ENCODE measurements around a stretch of chr1.

- PRO-cap: no peak
These were observed 38.7 kb downstream of the LPAR3 start for GRCh38 chr1:84854133-84854795.

DNA sequence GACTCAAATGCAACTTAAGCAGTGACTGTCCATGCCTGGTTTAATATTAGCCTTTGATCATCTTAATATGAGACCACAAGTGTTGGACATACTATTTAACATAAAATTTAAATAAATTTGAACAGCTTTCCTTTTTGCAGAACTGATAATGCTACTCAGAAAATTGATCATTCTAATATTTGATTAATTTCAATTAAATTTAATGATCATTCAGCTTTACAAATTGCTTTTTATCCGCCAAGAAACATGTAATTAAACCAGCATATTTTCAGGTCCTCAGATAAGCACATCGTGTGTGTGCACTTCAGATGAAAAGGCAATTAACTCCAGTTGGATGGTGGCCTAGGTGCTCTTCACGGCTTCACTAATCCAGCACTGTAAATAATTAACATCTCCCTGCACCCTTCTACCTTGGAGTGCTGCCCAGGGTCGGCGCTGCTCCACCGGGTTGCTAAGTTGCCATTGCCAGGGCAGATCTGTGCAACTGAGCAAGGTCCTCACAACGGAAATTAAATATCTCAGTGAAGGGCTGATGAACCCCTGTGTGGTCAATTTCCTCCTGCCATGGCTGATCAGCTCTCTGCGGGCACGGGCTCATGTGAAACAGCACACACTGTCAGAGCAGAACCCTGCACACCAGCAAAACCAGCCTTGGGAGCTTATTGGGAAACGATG, 63.3 kb downstream of the SYDE2 start:
- PRO-cap: no peak

GRCh38 chr1:85201540-85202303, 906 bp upstream of the SYDE2 start:
- PRO-cap: bidirectional peak, plus-strand start at chr1:85201799, minus-strand start at chr1:85201716

GRCh38 chr1:85224978-85225353, 24.1 kb upstream of the SYDE2 start:
- PRO-cap: no peak

DNA sequence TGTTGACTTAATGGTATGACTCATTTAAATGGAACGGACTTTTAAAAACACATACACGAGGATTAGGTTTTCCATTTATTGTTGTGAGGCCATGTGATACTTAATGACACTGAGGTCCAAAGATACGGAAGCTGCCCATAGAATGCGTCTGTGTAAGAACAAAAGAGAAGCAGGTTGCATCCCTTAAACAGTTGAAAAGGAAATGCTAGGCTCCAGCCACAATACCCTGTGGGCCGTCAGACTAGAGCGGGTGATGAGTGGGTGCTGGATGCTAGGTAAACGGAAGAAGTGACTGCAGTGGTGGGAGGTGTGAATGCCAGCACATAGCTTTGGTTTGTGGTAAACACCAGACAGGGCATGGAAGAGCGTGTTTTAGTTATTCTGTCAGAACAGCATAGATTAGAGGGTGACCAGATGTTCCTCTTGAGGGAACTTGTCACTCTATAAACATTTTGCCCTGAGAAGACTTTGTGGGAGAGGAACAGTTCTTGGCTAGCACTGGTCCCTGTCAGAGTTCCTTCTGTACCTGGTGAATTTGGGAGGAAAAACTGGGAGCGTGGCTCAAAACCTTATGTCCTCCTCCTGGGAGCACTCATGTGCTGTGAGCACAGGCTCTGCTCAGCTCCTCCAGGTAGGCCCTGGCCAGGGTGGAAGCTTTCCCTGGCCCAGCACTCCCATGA, 21.8 kb upstream of the BCL10 start:
- PRO-cap: no peak

GRCh38 chr1:85320278-85321295, 44.2 kb upstream of the BCL10 start:
- PRO-cap: no peak

- PRO-cap: bidirectional peak, plus-strand start at chr1:85577128, minus-strand start at chr1:85576987
These were observed 3.5 kb upstream of the CCN1 start for GRCh38 chr1:85576780-85577690.

DNA sequence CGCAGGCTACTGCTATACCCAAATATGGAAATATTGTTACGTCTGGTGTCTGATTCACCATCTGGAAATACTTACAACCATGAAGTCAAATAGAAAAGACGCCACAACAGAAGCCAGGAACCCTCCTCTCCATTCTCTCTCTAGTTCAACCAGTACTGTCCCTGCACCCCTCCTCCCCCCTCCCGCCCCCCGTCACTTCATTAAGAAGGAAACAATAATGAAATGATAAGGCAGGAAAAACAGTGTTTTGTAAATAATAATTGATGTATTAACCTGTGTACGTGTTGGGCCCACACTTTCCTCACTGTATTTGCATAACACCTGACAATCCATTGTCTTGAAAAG, 1.9 kb upstream of the CCN1 start:
- PRO-cap: bidirectional peak, plus-strand start at position 98 of the sequence, minus-strand start outside the sequence

- PRO-cap: no peak
These were observed 181.6 kb downstream of the COL24A1 start for GRCh38 chr1:85974992-85975288.

DNA sequence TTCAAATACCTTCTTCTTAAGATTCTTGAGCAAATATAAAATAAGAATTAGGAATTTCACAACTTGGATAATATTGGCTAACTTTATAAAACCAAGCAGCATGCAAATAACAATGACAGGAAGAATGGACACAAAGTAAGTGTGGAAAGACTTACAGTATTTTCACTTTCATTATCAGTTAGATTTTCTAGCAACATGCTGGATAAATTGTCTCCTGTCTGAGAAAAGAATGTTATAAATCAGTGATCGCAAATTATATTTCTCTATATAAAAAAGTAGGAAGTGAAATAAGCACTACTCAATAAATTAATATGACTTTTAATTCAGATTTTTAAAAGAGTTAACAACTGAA, 13.2 kb downstream of the ODF2L start:
- PRO-cap: no peak

DNA sequence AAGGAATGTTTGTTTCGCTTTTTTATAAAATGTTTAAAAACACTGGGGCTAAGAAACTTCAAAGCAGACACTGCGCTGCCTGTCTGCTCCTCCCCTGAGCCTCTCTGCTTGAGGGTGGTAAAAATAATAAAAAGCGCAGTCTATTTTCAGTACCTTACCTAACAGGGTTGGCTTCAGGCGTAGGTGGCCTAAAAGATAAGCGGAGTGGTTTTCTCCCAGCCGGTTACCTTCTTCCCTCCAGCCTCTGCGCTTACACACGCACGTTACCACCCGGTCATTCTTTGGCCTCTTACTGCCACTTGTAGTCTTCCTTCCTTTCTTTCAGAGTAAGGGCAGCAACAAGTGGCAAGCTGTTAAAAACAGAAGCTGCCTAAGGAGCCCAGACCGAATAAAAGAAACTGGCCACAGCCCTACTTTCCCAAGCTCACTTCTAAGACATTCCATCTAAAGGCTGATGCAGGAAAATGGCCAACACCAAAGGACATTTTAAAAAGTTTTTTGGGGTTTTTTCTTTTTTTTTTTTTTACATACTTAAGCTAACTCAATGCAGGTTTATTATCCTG, 35.4 kb downstream of the CLCA1 start:
- PRO-cap: no peak

DNA sequence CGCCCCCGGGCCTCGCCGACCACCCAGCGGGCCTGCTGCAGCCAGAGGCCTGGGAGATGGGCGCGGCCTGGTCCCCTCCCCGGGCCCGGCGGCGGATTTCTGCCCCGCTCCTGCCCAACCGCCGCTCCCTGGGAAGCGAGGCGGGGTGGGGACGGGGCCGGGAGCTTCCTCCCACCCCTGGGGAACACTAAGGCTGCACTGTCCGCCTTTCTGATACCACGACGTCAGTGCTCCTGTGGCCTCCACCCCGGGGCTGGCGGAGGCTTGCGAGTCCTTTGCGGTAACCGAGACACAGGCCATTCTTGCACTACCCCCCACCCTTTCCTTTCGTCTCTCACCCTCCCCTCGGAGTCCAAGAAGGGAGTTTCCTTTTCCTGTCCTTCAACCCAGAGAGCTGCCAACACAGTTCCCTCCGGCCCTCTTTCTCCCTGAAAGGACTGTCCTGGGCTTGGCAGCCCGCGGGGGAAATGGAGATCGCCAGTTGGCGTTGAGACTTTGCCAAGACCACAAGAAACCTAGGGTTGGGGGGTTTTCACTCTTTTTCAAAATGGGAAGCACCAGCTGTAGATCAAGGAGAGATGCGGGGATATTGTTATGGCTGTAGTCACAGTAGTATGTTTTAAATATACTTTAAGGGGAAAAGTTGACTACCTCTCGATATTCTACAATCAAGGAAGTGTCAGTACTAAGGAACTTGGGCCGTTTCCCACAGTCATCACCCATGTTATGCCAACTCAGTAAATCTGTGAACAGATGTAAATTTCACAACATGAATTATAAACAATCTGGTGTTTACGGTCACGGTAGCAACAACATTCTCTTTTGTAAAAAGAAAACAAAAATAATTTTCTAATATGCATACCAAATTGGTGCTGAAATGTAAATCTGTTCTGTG, 917 bp downstream of the SH3GLB1 start:
- PRO-cap: bidirectional peak, plus-strand start at position 377 of the sequence, minus-strand start at position 336 of the sequence

DNA sequence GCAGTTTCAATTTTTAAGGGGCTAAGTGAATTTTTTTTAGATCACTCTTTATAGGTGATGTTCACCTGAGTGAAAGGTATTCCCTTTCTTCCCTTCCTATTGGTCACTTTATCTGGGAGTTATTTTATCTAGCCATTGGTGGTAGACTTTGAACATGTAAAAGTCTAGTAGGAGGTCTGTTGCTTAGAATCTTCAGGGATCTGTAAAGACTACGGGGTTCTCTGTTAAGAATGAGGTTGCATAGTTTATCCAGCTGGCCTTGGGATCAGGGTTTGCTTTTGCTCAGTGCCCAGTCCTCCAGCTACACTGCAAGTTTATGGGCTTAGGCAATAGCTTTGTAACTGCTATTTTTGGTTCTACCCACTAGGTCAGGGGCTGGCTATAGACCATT, 9.7 kb downstream of the SH3GLB1 start:
- PRO-cap: no peak

DNA sequence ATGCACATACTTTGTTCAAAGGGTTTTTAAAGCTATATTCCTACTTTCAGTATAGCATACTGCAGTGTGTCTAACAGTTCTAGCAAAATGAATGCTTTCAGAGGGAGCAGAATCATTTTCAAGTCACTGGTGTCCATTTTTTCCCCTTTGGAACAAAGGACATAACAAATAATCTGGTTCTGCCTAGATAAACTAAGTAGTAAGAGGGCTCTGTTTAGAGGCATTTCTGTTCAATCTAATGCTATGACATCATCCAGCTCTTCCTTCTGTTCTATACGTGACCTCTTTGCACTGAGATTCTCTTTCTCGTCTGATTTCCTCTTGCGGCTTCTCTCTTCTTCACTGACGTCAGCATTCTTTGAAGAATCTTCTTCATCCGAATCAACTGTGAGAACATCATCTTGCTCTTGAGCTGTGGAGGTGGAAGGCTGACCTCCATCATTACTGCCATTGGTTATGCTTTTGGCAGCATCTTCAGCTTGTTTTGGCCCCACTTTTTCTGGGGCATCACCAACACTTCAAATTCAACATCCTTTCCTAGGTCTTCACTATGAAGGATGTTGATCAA, 130.3 kb downstream of the HS2ST1 start:
- PRO-cap: no peak

DNA sequence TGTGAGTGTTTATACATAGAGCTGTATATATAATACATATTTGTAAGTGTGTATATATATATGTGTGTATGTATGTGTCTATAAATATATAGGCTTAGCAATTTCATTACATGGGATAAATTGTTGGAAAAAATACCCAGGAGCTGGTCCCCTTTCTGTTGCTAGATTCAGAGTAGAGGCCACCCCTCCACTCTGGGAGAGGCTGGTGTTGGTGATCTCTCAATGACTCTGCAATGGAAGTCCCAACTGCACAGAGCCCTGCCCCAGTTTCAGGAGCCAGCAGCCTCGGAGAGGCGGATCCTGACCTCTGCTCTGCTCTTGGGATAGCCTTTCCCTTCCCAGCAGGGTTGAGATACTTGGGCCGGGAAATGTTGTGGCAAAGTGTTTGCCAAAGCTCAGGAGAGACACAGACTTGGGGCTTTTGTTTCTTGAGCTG, 194.2 kb upstream of the LMO4 start:
- PRO-cap: no peak

GRCh38 chr1:87330403-87330946, 1.8 kb downstream of the LMO4 start:
- PRO-cap: unidirectional peak, plus-strand start at chr1:87330528; unidirectional peak, plus-strand start at chr1:87330719

- PRO-cap: no peak
These were observed 70.6 kb downstream of the LMO4 start for GRCh38 chr1:87399230-87399670.

DNA sequence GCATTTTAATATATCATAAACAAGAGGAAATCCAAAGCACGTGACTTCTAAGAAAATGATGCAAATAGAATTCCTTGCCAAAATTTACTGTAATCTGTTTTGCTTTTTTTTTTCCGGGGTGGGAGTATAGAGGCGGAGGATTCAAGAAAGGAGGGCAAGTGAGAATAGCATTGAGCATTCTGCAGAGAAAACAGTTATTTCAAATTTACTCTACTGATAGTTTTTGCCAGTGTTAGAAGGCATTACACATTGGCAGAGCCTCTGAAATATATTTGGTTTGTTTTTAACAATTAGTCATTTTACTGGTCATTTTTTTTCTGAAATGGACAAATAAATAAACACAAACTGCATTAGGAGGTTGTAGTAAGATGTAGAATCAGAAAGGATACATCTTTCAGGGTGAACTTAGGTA, 498.4 kb downstream of the LMO4 start:
- PRO-cap: no peak

GRCh38 chr1:87854116-87854552, 525.5 kb downstream of the LMO4 start:
- PRO-cap: no peak

DNA sequence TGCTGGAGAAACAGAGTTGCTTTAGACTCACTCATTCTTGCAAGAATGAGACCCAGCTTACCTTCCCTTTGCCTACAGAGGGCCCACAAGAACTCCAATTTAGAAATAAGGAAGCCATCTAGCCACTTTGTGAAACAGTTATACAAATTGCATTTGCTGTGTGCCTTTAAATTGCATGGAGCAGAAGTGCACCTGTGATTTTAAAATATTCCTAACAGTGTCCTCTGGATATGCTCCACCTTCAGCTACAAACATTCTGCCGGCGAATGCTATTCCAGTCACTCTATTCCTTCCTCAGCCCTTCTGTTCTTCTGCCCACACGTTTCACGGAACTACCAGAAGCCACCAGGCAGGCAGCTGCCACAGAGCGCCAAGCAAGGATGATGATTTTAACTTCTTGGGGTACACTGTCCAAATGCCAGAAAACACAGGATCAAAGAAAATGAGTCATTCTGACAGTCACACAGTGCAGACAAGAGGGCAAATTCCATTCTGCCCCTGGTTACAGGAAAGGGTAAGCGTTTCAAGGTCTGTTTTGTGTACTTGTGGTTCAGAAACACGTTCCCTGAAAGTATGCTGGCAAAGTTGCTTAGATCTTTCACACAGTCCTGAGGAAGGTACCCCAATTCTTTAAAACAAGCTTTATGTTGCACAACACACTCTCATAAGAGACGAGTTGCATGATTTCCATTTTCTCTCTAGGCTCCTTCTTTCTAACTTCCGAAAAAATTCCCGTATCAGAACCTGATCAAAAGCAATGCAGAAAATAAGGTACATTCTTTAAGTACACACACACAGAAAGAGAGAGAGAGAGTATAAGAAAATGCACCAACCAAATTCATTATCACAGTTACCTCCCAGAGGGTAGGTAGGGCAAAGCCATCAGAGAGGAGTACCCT, 508.4 kb upstream of the PKN2 start:
- PRO-cap: no peak